ENCODE measurements around a stretch of chr15.

DNA sequence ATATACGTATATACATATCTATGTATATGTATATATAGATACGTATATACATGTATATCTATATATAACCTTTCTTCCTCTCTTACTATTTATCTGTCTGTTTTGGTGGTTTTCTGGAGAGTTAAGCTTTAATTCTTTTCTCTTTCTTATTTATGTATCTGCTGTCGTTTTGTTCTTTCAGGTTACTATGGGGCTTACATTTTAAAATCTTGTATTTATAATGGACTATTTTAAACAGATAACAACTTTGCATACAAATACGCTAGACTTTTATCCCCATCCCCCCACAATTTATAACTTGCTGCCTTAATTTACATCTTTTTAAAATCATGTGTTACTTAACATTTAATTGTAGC lies 115.0 kb downstream of the NR2E3 start:
- RRBS, result no CpG with 5 or more reads among the region's 4 CpGs

GRCh38 chr15:72229312-72229648 lies 1.7 kb downstream of the PKM start:
- RRBS, result no CpG with 5 or more reads among the region's 6 CpGs

GRCh38 chr15:72229649-72230017 lies 1.4 kb downstream of the PKM start:
- RRBS, result under 1% methylated on average over 5 of the region's 20 CpGs

DNA sequence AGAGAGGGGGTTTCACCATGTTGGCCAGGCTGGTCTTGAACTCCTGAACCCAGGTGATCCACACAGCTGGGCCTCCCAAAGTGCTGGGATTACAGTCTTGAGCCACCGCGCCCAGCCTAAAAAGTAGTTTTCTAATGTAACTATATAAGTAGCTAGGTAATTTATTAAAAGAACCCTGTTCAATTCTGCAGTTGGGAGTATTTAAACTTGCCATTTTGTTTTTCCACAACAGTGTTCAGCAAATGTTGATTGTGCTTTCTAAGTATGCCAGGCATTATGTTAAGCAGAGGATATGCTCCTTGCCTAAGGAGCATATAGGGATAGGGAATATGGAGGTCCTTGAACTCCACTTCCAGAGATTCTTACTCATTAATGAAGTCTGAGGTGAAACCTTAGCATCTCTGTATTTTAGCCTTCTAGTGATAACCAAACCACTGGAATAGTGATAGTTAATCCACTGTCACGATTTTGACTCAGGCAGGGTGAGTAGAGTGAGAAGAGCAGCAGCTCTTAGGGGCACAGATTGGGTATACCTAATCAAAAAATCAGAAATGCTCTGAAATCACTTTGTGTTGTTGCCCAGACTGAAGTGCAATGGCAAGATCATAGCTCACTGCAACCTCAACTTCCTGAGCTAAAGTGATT lies 4.3 kb downstream of the ARIH1 start:
- RRBS, result no CpG with 5 or more reads among the region's 3 CpGs

GRCh38 chr15:72523380-72523764 lies 49.2 kb downstream of the ARIH1 start:
- RRBS, result no CpG with 5 or more reads among the region's 2 CpGs

DNA sequence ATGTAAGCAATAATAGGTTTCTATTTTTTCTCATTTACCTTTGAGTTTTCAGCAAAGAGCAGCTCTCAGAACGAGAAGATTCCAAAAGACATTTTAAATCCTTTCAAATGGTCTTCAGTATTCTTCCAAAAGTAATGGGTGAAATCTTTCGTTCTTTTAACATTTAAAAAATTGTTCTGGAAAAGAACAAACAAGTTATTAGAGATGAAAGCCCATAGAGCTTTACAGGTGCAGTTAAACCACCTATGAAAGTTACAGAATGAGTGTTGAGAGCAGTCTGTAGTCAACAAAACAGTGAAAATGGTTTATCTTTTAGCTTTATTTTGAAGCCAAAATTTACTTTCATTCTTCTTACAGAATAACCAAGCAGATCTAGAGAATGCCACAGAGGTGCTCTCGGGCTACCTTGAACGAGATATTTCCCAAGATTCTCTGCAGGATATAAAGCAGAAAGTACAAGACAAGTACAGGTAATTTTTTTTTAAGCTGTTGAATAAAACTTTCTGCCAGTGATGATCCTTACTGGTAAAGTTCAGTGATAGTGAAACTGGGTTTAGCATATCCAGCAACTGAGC lies 72.7 kb upstream of the GOLGA6B start:
- RRBS, result no CpG with 5 or more reads among the region's 4 CpGs

- RRBS, result 42% methylated on average over 2 of the region's 24 CpGs
Measured at GRCh38 chr15:73052984-73053594, 826 bp downstream of the NEO1 start.

DNA sequence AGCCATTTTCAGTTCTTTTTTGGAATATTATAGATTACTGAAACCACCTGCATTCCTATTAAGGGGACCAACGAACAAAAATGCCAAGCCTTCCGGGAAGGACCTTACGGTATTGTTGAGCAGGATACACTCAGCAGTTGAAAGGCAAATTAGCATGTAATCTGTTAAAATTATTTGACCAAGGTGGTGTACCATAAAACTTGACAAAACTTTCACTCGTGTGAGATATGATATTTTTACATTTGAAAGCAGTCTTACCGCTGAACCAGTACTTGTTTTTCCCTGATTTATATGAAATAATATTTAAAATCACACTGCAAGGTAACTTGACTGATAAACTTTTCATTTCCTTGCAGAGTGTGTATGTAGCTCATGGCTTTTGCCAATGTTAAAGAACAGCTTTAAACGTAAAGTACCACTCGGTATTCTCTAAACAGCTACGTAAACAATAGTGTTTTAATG lies 1.4 kb downstream of the NEO1 start:
- RRBS, result no CpG with 5 or more reads among the region's 8 CpGs

DNA sequence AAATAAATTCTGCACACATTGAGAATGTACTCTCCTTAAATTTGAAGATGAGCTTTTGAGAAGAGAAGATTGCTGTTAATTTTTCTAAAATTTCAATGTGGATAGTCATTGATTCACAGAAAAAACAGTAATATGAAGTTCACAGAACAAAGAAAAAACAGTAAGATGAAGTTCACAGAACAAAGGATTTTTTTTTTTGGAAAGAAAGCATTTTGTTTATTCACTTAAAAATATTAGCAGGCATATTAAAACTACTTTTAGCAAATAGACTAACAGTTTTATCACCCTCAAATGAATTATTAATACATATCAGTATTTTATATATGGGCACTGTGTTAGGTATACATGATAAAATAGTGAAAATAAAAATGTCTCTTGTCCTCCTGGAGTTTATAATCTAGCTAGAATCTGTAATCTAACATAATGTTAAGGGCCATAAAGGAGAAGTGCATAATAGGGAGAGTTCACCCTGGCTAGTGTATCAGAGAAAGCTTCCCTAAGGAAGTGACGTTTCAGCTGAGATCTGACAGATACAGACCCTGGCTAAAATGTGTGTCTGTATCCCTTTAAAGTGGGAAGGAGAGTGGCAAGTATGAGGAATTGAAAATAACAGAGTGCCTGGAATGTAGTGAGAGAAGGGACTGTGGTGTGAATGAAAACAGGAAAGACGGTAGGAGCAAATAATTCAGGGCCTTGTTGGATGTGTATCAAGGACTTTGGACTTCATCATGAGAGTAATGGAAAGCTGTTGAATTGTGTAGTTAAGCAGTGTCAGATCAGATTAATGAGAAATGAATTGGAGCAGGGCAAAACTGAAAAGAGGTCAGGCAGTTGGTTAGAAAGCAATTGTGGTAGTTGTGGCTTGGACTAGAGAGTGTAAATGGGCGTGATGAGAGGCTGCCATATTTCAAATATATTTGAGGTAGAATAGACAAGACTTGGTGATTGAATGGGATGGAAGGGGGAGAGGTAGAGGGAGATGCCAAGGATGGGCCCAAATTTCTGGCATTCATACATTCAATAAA lies 30.4 kb downstream of the NEO1 start:
- RRBS, result no CpG with 5 or more reads among the region's 3 CpGs

DNA sequence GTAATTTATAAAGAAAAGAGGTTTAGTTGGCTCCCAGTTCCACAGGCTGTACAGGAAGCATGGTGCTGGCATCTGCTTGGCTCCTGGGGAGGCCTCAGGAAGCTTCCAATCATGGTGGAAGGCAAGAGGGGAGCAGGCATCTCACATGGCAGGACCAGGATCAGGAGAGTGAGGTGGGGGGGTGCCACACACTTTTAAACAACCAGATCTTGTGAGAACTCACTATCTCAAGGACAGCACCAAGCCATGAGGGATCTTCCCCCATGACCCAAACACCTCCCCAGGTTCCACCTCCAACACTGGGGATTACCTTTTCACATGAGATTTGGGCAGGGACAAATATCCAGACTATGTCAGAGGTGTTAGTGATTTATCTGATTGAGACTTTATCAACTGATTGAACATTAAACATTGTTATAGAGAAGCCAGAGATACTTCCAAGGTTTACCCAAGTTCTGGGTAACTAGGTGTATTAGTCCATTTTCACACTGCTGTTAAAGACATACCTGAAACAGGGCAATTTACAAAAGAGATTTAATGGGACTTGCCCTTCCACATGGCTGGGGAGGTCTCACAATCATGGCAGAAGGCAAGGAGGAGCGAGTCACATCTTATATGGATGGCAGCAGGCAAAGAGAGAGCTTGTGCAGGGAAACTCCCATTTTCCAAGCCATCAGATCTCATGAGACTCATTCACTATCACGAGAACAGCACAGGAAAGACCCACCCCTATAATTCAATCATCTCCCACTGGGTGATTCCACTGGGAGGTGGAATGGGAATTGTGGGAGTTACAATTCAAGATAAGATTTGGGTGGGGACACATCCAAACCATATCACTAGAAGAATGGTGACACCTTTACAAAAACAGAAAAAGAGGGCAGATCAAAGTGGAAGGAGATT lies 129.4 kb downstream of the NEO1 start:
- RRBS, result no CpG with 5 or more reads among the region's 2 CpGs

DNA sequence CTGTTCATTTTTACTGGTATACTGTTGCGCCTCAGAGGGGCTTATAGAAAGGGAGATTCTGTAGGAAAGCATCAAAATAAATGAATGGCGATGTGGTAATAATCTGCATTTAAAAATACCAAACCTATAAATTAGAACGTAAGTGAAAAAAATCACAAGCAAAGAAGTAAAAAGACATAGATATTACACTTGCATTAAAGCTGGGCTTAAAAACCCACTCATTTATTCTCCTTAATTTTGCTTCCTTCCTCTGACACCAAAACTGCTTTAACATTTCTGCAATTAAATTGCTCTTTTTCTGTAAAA lies 115.3 kb downstream of the HCN4 start:
- RRBS, result no CpG with 5 or more reads among the region's 3 CpGs

- RRBS, result no CpG with 5 or more reads among the region's 13 CpGs
Measured at GRCh38 chr15:73573488-73574099, 59.6 kb downstream of the NPTN start.

DNA sequence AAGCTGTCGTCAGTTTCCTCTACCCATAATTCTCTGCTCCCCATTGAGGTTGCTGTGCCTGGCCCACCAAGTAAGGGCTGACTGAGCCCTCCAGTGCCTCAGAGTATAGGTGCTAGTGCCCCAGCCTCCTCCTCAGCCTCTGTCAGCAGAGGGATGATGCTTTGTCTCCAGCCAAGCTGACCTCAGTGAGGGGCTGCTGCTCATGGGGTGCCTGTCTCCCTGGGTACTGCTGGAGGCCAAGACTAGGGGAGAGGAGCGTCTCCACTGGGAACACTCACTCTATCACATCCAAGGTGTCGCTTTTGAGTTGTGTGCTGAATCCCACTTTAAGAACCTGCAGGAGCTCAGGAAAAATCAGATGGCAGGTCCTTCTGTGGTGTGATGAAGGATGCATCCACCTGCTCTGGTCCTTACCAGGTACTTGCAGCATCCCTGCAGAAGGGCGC lies 3.0 kb downstream of the LOXL1 start:
- RRBS, result no CpG with 5 or more reads among the region's 4 CpGs

DNA sequence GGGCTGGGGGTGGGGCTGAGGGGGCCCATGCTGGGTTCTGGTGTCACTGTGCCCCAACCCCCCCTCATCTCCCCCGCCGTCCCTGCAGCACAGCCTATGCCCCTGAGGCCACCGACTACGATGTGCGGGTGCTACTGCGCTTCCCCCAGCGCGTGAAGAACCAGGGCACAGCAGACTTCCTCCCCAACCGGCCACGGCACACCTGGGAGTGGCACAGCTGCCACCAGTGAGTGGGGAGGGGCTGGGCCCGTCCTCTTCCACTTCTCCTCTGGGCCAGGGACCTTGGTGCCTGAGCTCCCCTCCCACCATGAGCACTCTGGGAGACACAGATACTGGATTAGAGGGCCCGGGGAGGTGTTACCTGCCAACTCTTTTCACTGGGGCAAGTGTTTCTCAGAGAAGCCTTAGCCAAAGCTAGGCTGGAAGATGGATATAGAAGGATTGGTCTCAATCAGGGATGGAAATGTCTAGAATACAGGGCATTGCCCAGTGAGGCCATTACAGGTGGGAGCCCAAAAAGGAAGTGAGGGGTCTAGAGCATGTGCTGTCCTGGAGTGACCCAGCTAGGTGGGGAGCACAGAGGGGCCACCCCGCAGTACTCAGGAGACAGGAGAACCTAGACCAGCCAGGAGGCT lies 20.2 kb downstream of the LOXL1 start:
- RRBS, result no CpG with 5 or more reads among the region's 13 CpGs

DNA sequence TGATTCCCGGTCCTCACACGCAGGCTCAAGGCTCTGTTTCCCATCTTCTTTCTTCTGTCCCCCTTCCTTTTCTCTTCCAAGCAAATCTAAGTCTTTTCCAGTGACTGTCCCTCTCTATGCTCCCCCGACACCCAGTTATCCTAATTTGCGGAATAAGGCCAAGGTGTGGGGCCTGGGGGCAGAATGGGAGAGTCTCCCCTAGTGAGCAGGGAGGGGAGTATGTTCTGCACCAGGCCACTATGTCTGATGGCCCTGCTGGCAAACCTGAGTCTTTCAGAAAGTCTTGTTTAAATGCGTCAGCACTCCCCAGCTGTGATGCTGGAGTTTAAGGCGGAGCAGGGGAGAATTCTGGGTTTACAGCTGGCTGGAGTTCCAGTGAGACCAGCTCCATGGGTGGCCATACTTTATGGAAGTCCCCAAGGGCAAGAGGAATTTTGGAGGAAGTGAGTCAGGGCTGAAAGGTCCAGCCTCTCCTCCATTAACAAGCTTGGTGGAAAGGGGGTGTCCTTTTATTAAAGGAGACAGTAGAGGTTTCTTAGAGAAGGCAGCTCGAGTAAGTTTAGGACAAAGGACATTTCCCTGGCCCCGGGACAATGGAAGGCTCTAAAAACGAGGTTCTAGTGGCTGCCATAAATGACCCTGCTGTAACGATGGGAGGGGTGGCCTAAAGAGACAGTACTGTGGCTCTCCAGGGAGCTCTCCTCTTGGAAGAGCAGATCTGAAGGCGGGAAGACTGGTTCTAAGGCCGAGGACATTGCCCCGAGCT lies 41.9 kb downstream of the GOLGA6A start:
- RRBS, result no CpG with 5 or more reads among the region's 13 CpGs

- RRBS, result no CpG with 5 or more reads among the region's 2 CpGs
Measured at GRCh38 chr15:74120560-74120959, 9.8 kb upstream of the ISLR2 start.

- RRBS, result no CpG with 5 or more reads among the region's 18 CpGs
Measured at GRCh38 chr15:74222629-74223157, 13.4 kb upstream of the CCDC33 start.

GRCh38 chr15:74319377-74320245 lies 47.8 kb downstream of the CYP11A1 start:
- RRBS, result 14% methylated on average over 2 of the region's 8 CpGs

DNA sequence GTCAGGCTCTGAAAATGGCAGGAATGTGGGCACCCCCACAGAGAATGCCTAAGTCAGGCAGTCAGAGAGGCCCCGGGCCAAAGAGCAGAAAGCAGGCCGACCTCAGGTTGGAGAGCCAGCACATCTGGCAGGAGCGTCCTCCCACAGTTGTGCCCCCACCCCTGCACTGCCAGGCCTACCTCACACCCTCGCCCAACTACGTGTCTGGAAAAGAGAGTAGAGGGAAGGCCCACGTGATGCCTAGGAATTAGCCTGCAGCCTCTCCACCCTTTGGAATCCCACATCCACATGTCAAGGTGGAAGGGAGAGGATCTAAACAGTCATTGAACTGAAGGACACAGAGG lies 10.7 kb downstream of the SEMA7A start:
- RRBS, result no CpG with 5 or more reads among the region's 6 CpGs

DNA sequence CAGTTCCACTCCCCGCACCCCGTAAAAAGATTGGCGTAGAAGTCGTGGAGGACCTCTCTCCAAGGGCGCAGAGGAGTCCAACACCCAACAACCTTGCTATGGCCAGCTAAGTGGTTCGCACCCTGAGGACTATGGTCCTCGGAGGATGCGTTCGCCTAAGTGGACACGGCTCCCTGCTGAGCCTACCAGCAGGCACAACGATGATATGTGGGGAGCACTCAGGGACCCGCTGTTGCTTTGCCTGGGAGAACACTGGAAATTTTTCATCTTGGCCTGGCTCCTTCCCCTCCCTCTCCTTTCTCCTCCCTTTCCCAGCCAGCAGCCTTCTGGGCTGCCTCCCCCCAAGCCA lies 423 bp upstream of the SEMA7A start:
- RRBS, result no CpG with 5 or more reads among the region's 12 CpGs